ENCODE results near the genes MRAP and IFNAR1.

- RRBS, result no CpG with 5 or more reads among the region's 1 CpG
Observed at GRCh38 chr21:31773238-31773566, 41.3 kb upstream of the SCAF4 start.

- RRBS, result no CpG with 5 or more reads among the region's 5 CpGs
Observed at GRCh38 chr21:32298055-32298464, 595 bp upstream of the MRAP start.

DNA sequence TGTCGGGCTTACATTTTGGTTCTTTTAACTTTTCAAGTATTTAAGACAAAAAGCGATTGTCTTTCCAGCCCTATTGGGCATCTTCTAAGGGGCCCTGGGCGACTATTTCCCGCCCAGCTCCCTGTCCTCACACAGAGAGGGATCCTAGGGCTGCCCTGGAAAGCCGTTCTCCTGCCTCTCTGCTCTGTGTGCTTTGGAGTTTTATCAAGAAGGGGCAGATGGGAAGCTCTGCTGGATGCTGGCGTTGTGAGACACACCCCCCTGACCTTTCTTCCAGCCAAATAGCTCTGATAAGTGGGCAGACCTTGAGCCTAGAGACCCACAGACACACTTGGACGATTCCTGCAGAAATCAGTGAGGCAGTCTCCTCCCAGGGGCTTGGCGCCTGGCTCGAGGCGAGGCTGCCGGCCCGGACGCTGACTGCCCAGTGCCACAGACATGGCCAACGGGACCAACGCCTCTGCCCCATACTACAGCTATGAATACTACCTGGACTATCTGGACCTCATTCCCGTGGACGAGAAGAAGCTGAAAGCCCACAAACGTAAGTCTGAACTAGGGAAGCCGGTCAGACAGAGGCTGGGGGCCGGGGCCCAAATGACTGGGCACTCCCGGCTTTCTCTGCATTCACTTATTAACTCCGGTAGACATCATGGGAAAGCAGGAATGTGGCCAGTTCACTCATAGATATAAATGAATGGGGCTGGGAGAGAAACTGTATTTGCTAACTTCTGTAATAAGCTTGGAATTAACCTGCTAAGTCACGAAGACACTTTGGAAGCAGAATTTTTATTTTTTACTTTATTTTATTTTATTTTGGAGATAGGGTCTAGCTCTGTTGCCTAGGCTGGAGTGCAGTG, at the start of gene MRAP:
MRAP (plus strand) TSS at position 322 of the 860 bp plus-strand sequence.
- RRBS, result no CpG with 5 or more reads among the region's 23 CpGs

DNA sequence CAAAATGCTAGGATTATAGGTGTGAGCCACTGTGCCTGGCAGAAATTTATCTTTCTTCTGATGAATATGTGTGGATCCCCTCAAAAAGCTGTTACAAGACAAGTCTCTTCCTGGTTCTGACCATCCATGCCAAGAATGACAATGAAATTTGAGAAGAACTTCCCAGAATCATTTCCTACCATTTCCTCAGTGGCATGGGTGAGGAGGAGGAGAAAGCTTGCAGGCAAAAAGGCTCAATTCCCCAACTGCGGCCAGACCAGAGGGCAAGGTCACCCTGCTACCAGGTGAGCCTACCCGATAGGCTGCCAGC, 16.9 kb downstream of the MRAP start:
- RRBS, result no CpG with 5 or more reads among the region's 2 CpGs

GRCh38 chr21:32329877-32330418, 31.3 kb downstream of the MRAP start:
- RRBS, result no CpG with 5 or more reads among the region's 4 CpGs

GRCh38 chr21:32412104-32412542, 383 bp upstream of the EVA1C start:
- RRBS, result 3% methylated on average over 33 of the region's 57 CpGs

- RRBS, result no CpG with 5 or more reads among the region's 10 CpGs
Observed at GRCh38 chr21:32413620-32414189, 1.2 kb downstream of the EVA1C start.

- RRBS, result no CpG with 5 or more reads among the region's 17 CpGs
Observed at GRCh38 chr21:32520891-32522095, 64.0 kb downstream of the TCP10L start.

- RRBS, result no CpG with 5 or more reads among the region's 11 CpGs
Observed at GRCh38 chr21:32772424-32772945, 930 bp upstream of the PAXBP1 start.

- RRBS, result 8% methylated on average over 29 of the region's 88 CpGs
Observed at GRCh38 chr21:33070903-33071839, 1.2 kb downstream of the OLIG1 start.

- RRBS, result 6% methylated on average over 10 of the region's 33 CpGs
Observed at GRCh38 chr21:33071911-33072501, 2.1 kb downstream of the OLIG1 start.

- RRBS, result no CpG with 5 or more reads among the region's 21 CpGs
Observed at GRCh38 chr21:33288007-33288712, 22.0 kb downstream of the IL10RB start.

- RRBS, result no CpG with 5 or more reads among the region's 86 CpGs
Observed at GRCh38 chr21:33323946-33325144, at the start of gene IFNAR1. Gene IFNAR1, plus strand, starts transcription at chr21:33324970.

DNA sequence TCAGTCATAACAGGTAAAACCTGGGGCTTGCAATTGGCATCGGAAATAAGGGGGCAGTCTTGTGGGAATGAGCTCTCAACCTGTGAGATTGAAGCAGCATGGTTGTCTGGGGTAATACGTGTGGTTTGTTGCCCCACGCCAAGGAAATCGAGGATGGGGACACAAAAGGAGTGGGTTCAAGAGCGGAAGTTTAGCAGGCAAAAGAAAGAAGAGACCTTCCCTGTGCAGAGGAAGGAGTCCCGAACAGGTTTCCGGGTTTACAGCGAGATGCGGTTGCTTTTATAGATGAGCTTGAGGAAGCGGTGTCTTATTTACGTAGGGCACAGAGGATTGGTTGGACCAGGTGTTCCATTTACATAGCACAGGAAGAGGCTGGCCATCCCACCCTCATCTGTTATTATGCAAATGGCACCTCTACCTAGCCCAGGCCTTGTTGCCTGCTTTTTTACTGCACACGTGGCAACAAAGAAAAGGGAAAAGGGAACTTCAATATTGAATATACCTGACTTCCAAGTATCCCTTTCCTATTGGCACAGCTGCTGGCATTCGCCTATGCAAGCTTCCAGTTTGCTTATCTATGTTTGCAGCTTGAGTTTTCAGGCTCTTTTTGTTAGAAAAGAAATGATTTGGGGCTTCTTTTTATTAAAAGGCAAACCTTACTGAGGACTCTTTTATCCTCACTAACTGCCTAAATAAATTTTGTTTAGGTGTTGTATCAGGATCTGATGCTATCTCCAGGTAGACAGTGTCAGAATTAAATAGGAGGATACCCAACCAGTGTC, 37.5 kb downstream of the IFNAR1 start:
- RRBS, result no CpG with 5 or more reads among the region's 13 CpGs

- RRBS, result no CpG with 5 or more reads among the region's 4 CpGs
Observed at GRCh38 chr21:33382316-33382665, 20.9 kb upstream of the IFNGR2 start.

GRCh38 chr21:33431961-33432581, 28.9 kb downstream of the IFNGR2 start:
- RRBS, result no CpG with 5 or more reads among the region's 4 CpGs

DNA sequence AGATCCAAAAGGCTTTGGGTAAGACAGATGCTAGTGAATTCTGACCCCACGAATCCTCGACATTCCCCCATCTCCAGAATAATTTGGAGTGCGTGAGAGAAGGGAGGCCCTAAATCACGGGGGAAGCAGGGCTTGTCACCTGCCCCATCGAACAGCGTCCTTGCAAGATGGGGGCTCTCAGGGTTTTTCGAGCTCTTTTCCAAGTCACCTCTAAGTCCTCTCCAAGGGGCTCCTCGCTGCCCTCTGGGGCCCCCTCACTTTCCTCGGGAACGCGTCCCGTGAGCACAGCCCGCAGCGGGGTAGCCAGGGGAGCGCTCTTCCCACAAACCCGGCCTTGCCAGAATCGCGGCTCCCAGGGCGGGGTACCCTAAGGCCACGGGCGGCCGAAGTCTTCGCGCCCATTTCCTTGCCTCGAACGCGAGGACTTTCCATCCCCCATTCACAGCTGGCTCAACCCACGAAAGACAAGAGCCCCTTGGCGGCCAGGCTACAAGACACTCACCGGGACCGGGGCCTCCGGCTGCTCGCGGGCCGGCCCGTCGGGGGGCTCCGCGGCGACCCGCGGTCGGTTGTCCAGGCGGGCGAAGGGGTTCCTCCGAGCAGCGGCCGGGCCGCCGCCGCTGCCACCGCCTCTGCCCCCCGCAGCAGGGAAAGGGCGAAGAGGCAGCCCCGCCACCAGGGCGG, 523 bp downstream of the DONSON start:
- RRBS, result 2% methylated on average over 16 of the region's 56 CpGs

GRCh38 chr21:33640882-33641375, 612 bp downstream of the CRYZL1 start:
- RRBS, result no CpG with 5 or more reads among the region's 15 CpGs

DNA sequence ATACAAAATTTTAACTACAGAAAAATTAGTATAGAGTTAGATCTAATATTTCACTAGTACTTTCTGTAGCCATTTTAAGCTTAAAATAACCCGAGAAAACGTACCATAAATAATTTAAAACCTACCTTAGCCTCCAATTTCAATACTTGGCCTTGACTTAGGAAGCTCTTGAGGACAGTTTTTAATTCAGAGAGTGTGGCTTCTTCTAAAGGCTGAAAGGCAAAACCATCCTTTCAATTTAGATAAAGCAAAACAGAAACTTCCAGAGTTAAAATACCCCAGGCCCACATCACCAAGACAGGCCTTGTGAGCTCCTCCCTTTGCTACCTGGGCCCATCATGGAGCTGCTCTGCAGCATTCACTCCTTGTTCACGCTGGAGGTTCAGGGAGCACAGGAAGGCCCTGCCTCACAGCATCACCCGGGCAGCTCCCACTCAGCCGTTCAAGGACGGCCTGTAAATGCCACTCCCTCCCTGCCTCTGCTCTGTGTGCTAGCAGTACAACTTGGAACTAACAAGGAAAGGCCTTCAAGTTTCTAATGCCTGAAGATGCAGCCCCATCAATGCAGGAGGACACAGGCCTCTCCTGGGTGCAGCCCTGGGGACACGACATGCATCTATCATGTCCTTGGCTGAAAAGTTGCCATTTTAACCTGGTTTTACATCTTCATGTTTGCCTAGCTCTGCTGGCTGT, 11.6 kb downstream of the ATP5PO start:
- RRBS, result no CpG with 5 or more reads among the region's 7 CpGs

DNA sequence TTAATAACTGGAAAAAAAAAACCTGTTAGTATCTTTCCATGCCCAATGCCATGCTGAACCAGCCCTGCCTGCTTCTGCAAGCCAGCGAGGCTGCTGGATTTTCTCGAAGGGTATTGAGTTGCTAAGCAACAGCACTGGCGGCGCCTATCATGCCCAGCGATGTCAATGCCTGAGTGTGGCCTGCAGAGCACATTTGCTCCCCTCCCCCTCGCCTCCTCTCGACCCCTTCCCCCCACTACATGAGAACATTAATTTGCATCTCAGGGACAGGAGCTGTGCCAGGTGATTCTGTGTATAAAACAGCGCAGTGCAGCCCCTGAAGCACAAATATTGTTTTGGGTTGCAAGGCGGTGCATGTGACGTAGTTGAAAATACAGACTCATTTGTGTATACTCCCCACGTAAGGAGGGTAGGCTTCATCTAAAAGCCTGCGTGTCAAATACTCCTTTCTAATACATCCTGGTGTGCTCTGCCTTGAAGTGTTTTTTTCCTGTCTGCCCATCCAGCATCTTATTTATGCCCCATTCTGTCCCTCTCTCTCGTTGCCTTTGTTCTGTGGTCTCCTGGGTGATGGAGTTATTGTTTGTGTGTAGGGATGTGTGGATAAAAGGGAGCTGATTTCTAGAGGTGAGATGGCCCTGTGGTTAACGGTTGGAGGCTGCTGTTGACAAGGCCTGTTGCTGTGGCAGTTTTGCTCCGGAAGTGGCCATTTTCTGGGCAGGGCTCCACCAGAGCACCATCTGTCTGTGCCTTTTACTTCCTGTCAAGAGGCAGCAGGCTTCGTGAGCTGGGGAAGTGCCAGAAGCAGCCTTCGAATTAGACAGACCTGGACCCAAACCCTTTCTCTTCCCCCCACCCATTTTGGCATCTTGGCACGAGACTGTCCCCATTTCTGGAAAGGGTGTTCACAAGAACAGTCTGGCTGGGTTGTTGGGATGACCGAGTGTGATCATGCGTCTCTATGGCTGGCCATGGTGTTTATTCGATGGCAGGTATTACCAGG, 32.9 kb upstream of the ATP5PO start:
- RRBS, result no CpG with 5 or more reads among the region's 21 CpGs